Mammary microvascular endothelial cell (primary cell): ENCODE results near the genes DHFR, RASGRF2 and ACOT12.

DNA sequence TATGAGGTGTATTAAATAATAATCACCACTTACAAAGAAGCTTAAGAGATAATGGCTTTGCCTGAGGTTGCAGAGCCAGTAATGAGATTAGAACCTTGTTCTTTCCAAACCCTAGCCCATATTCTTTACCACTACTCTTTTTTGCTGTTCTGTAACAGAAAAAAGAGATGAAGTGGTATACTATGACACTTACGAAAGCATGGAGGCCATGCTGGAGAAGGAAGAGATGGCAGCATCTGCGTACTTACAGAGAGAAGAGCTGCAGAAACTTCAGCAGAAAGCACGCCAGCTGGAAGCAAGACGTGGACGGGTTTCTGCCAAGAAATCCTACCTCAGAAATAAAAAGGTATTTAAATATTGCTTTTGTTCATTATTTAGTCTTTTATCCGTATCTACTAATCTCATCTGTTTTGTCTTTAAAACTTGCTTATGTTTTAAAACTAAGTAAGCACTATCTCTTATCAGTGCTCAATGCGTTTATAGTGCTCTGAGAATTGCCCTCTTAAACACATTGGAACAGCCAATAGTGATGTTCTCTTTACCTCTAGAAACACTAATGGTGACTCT lies 64.7 kb downstream of the JMY start:
- RAMPAGE, long total RNA, result no peak

DNA sequence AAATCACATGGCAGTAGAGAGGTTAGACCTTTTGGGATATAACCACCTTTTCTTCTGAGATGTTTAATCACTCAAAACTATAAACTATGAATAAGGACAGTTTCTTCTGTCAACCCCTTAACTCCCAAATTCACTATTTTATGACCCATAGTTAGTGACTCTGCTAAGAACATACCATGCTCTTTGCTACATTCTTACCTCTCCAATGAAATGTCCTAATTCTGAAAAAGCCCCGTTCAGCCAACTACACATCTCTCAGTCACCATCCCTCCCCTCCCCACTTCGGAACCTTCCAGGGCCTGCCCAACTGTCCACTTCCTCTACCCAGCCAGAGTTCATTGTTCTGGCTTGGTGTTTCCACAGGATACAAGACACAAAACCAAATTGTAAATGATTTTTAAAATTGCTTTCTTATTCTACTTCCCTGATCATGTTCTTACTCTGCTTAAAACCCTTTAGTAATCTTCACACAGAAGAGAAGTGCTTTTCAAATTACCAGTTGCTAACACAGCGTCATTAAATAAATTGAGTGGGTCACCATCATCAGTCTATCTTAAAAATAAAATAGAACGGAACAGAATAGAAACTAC lies 6.1 kb downstream of the HOMER1 start:
- RAMPAGE, long total RNA, result no peak

- RAMPAGE, long total RNA, result no peak
Measured at GRCh38 chr5:79548071-79548409, 34.1 kb upstream of the HOMER1 start.

DNA sequence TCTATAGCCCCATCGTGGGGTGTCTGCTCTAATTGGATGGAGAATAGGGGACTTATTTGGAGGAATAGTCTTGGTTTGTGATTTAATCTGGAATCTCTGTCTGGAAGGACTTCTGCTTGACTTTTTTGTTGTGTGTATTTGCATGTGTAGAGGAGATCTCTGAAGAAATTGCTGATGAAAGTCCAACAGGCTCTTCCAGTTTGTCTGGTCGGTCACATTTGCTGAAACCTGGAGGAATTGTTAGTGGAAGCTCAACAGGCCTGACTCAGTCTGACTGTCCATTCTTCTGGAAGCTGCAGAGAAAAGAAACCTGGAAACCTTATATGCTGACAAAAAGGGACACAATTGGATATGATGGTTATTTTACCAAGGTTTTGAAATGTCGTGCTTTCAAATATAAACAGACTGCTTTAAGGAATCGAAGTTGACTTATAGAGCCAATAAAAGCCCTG lies 33.4 kb upstream of the TENT2 start:
- RAMPAGE, long total RNA, result no peak

DNA sequence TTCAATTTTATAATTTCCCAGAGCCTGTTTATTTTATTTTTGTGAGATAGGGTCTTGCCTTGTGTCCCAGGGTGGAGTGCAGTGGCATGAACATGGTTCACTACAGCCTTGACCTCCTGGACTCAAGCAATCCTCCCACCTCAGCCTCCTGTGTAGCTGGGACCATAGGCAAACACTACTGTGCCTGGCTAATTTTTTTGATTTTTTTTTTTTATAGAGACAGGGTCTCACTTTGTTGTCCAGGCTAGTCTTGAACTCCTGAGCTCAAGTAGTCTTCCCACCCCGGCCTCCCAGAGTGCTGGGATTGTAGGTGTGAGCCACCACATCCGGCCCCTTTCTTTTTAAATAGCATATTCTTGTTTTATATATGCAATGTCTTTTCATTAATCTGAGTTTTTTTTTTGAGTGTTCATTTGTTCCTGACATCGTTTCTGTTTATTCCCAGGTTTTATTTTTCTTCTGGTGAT lies 6.0 kb downstream of the TENT2 start:
- RAMPAGE, long total RNA, result no peak

- RAMPAGE, long total RNA, result no peak
Measured at GRCh38 chr5:79639076-79640084, 27.1 kb downstream of the TENT2 start.

- RAMPAGE, long total RNA, result no peak
Measured at GRCh38 chr5:79675064-79675943, 14.3 kb upstream of the CMYA5 start.

GRCh38 chr5:79694469-79695079 lies 4.9 kb downstream of the CMYA5 start:
- RAMPAGE, long total RNA, result no peak

- RAMPAGE, long total RNA, result no peak
Measured at GRCh38 chr5:80055615-80056323, 20.6 kb downstream of the THBS4 start.

DNA sequence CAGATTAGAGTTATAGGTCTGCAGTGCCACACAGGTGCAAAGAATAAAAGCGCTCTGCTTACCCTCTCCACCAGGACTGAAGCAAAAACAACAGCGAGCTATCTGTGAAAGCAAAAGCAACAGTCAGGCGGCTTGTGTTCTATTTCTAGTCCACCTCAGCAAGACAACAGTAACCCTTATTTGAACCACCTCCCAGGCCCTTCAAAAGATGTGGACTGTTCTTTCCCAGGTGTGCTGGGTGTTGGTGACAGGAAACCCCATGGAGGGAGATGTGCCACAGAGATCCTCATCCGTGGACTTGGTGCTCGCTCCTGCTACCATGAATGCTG lies 108.7 kb downstream of the SERINC5 start:
- RAMPAGE, long total RNA, result no peak

GRCh38 chr5:80198272-80199247 lies 57.3 kb downstream of the SERINC5 start:
- RAMPAGE, long total RNA, result no peak

- RAMPAGE, long total RNA, result no peak
Measured at GRCh38 chr5:80654865-80655432, at the start of gene DHFR. Gene DHFR, minus strand, starts transcription at chr5:80654983.

DNA sequence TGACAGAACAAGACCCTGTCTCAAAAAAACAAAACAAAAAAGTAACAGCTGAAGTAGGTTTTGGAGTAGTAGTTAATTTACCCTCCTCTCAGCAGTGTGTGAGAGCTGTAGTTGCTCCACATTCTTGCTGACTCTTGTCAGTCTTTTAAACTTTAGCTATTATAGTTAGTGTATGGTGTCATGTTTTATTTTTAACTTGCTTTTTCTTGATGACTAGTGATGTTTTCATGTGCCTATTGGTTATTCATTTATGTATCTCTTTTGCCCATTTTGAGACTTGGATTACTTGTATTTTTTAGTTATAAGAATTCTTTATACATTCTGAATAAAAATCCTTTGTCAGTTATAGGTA lies 52.9 kb upstream of the DHFR start:
- RAMPAGE, long total RNA, result no peak

DNA sequence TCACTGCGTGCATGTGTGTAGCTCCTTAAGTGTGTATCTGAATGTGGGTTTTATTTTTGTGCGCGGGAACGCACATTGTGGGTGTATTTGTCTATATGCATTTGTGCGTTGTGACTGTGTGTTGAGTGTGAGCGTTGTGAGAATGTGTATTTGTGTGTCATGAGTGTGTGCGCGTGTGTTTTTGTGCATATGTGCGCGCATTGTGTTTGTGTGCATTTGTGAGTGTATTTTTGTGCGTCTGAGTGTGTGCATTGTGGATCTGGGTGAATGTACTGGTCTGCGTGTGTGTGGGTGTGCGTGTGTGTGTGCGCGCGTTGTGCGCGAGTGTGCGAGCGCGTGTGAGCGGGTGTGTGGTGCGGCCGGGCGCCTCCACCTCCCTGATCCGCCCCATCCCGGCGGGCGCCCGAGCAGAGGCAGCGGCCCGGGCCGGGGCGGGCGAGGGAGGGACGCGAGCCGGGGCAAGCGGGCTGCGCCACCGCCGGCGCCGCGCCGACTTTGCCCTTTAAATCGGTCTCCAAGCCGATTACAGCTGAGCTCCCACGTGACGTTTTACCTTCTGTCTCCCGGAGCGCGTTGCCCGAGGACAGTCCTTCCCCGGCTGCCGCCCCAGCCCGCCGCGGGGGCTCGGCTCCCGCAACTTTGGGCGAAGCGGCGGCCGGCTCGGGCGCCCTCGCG lies at the start of gene RASGRF2:
TSS of gene RASGRF2 (plus strand) at position 586 of the 675 bp plus-strand sequence.
- RAMPAGE, long total RNA, result no peak

DNA sequence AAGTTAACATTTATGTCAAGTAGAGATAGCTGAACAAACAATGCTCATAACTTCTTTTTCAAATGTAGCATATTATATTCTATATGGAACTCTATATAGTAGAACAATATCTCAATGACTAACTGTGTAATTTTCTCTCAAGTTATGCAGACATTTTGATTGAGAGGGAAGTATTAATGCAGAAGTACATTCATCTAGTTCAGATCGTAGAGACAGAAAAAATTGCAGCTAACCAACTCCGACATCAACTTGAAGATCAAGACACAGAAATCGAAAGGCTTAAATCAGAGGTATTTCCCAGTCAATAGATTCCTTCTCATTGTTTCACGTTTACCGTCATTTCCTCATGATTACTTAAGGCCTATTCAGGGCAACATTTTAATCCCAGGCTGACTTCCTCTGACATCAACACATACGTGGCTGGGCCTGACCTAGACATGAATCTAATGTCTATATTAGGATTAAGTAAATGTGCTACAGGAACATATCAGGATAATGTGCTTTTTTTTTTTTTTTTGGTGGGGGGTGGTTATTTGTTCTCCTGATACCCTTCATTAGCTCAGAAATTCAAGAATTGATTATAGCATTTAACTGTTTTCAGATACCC lies 107.8 kb downstream of the RASGRF2 start:
- RAMPAGE, long total RNA, result no peak

DNA sequence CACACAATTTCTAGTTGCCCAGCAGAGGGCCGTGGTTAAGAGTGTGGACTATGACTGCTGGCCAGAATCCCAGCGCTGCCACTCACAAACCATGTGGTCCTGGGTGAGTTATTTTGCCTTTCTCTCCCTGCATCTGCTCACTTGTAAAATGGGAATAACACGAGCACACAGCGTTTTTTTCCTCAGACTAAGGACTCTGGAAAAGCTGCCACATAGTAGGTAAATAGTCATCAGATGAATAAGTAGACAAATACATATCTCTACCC lies 6.6 kb downstream of the CKMT2 start:
- RAMPAGE, long total RNA, result no peak

DNA sequence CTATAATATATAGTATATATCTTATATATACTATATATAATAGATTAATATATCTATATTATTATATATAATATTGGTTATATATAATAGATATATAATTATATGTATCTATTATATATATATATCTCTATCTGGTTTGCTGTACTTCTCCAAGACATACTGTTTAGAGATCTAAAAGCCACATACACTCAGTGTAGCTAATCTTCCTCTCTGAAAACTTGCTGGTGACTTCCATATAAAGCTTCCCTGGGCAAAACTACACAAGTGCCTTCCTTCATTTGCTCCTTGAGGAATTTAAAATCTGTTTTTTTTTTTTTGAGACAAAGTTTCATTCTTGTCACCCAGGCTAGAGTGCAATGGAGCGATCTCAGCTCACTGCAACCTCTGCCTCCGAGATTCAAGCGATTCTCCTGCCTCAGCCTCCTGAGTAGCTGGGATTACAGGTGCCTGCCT lies 5.2 kb upstream of the ZCCHC9 start:
- RAMPAGE, long total RNA, result no peak

- RAMPAGE, long total RNA, result no peak
Measured at GRCh38 chr5:81392971-81393384, 956 bp downstream of the ACOT12 start.

DNA sequence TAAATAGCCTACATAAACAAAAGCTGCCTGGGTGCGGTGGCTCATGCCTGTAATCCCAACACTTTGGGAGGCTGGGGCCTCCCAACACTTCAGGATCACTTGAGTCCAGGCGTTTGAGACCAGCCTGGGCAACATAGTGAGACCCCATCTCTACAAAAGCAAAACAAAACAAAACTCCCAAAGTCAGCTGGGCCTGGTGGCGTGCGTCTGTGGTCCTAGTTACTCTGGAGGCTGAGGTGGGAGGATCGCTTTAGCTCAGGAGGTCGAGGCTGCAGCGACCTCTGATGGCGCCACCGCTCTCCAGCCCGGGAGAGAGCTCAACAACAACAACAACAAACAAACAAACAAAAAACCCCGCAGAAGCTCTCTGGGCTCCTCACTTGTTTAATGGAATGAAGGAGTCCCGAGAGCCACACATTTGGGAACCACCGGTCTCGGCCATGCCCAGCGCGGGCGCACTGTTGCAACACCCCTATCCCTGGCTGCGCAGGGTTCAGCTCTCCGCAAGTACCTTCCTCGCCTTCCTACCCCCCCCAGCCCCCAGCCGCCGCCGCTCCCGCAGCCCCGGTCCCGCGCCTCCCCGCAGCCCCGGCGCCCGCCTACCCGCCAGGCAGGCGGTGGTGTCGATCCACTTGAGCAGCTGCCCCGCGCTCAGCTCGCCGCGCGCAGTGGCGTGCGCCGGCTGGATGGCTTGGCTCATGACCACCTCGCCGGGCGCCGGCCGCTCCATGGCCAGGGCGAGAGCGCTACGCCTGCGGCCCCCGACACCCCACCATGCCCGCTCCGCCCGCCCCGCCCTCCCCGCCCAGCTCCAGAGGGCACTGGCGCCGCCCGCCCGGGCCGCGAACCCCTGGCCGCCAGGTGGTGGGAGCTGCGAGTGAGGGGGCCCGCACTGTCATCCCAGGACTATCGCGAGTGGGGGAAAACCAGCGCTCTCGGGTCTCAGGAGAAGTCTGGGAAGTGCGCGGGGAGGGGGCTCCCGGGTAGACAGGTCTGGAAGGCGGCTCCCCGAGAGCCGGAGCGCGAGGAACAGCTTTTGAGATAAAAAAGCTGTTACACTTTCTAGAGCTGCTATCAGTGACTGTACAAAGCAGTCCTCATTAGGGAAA lies at the start of gene ACOT12:
TSS of gene ACOT12 (minus strand) at position 750 of the 1,109 bp plus-strand sequence.
- RAMPAGE, long total RNA, result no peak

DNA sequence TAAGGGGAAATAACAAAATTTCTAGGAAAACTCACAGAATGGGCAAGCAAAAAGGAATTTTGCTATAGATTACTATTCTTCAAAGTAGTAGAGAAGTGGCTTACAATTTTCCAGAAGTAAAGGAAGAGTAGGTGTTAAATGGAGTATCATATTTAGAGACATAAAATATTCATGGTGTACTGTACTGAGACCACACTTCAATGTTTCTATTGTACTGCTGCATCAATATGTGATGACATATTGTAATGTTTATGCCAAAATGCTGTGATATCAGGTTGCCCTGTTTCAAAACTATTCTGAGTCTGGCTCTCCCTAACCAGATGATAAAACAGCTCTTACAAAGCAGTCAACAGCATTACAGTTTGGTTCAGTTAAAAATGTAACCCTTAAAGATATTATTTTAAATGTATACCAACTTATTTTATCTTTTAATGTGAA lies 30.8 kb upstream of the ACOT12 start:
- RAMPAGE, long total RNA, result no peak